ENCODE measurements around a stretch of chrX.

DNA sequence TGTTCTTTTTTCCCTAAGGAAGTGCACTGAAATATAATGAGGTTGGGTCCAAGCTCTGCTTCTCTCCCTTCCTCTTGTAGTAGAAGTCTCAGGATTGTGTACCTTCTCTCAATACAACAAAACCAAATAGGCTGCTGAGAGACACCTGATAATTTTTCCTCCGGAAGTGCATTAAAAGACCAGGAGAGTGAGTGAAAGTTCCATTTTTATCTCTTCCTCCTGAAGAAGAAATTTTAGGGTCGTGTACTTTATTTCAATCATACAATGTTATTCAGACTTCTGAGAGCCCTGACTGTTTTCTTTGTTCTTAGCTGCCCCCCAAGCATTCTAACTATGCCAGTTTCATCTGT lies 1052.1 kb upstream of the GRIA3 start:
- PRO-cap = no peak

GRCh38 chrX:123216804-123217582 lies 32.9 kb downstream of the GRIA3 start:
- PRO-cap = no peak

DNA sequence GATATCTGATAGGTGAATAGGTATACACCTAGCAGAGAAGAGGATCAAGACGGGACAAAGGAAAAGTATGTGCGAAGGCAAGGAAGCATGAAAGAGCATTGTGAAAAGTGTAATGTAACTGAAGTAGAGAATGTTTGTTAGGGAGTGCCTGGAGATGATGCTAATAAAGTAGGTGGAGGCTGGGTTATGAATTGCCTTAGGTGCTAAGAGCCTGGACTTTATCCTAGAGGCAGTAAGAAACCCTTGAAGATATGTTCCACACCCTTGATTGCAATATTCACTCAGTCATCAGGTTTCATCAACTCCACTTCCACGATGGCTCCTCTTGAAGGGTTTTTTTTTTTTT lies 49.9 kb upstream of the XIAP start:
- PRO-cap = no peak

- PRO-cap = no peak
Observed at GRCh38 chrX:123962262-123962618, 734 bp downstream of the STAG2 start.

DNA sequence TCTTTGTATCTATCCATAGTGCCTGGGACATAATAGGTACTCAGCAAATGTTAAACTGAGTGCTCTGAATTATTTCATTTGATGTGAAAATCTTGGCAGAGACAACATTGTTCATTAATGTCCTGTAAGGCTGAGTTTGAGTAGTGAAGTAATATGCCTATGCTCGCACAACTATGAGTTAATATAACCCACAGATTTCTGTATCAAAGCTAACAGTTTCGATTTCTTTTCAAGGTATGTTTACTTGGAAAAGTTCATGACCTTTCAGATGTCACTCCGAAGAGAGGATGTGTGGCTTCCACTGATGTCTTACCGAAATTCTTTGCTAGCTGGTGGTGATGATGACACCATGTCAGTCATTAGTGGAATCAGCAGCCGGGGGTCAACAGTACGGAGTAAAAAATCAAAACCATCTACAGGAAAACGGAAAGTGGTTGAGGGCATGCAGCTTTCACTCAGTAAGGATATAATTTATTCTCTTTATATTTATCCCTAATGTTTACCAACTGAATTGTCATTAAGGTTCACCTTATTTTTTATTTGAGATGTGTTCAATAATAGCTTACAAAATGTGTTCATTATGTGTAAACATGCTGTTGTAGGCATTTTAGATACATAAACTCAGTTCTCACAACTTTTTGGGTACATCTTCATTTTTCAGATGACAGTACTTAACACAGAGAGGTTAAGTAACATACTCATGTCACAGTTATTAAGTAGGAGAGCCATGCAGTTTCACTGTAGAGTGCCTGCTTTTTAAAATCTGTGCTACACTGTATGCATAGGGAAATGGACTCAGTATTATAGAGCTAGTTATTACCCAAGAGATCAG lies 125.0 kb downstream of the STAG2 start:
- PRO-cap = no peak

- PRO-cap = no peak
Observed at GRCh38 chrX:125202510-125202926, 117.2 kb upstream of the TEX13C start.

DNA sequence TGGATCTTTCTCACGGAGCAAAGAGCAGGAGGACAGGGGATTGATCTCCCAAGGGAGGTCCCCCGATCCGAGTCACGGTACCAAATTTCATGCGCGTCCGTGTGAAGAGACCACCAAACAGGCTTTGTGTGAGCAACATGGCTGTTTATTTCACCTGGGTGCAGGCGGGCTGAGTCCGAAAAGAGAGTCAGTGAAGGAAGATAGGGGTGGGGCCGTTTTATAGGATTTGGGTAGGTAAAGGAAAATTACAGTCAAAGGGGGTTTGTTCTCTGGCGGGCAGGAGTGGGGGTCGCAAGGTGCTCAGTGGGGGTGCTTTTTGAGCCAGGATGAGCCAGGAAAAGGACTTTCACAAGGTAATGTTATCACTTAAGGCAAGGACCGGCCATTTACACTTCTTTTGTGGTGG lies 74.4 kb downstream of the TEX13C start:
- PRO-cap = no peak

GRCh38 chrX:129091017-129091629 lies 432.2 kb downstream of the SMARCA1 start:
- PRO-cap = no peak

GRCh38 chrX:129193416-129193812 lies 329.9 kb downstream of the SMARCA1 start:
- PRO-cap = no peak

- PRO-cap = no peak
Observed at GRCh38 chrX:130024159-130024695, 41.8 kb downstream of the BCORL1 start.

DNA sequence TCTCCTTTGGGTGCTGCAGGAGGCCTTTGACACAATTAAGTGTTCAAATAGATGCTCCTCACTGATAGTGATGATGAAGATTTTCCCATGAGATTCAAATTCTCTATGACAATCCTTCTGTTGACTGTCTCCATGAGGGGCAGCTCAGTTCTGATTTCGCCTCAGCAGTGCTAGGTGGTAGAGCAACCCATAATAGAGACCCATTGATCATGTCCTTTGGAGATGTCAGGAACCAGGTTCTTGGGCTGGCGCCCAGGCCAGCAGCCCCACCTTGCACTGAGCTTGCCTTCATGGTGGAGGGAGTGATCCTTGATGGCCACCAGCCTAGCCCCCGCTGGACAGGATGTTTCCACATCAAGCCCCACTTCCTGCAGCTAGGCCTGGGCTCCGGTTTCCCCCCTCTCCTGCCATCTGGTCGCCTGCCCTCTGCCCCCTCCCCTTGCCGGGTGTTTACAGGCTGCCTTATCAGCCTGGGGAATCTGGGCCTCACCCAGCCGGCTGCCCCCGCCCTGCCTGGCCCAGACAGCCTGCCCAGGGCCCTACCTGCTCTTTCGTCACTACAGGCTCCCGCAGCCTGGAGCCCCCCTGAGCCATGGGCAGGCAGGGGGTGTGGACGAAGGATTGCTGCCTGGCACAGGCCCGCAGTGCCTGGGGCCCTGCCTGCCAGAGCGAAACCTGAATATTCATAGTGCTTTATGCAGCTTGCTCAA lies 12.6 kb downstream of the ELF4 start:
- PRO-cap = no peak

GRCh38 chrX:130173108-130173872 lies 1.5 kb downstream of the RAB33A start:
- PRO-cap = bidirectional peak, plus-strand start at chrX:130173499, minus-strand start at chrX:130173361

DNA sequence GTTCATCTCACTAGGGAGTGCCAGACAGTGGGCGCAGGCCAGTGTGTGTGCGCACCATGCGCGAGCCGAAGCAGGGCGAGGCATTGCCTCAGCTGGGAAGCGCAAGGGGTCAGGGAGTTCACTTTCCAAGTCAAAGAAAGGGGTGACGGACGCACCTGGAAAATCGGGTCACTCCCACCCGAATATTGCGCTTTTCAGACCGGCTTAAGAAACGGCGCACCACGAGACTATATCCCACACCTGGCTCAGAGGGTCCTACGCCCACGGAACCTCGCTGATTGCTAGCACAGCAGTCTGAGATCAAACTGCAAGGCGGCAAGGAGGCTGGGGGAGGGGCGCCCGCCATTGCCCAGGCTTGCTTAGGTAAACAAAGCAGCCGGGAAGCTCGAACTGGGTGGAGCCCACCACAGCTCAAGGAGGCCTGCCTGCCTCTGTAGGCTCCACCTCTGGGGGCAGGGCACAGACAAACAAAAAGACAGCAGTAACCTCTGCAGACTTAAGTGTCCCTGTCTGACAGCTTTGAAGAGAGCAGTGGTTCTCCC lies 115.8 kb downstream of the RBMX2 start:
- PRO-cap = no peak

DNA sequence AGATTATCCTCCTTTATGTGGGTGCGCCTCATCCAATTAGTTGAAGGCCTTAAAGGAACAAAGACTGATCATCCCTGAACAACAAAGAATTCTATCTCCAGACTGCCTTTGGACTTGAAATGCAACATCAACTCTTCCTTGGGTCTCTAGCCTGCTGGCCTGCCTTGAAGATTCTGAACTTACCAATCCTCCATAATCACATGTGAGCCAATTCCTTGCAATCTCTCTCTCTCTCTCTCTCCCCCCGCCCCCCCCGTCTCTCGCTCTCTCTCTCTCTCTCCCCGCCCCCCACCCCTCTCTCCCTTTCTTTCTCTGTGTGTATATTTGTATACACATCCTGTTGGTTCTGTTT lies 158.5 kb downstream of the RBMX2 start:
- PRO-cap = no peak

GRCh38 chrX:130669936-130670430 lies 233.0 kb downstream of the ENOX2 start:
- PRO-cap = no peak

DNA sequence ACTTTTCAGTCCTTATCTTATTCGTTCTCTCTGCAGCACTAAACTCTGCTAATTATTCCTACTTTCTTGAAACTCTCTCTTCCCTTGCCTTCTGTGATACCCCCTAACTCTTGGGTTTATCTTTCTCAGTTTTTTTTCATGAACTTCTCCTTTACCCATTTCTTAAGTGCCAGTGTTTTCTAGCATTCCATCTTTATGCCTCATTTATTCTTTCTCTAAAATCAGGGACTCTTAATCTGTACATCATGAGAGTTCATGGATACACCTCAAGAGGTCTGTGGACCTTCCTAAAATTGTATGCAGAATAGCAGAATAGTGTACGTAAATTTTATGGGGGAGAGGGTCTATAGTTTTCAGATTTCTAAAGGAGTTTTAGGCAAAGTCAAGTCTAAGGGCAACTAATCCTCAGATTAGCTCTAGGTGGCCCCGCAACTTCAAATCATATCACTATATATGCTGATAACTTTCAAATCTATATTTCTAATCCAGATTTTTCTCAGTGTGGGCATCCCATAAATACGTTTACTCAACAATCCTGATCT lies 60.3 kb downstream of the ENOX2 start:
- PRO-cap = no peak

DNA sequence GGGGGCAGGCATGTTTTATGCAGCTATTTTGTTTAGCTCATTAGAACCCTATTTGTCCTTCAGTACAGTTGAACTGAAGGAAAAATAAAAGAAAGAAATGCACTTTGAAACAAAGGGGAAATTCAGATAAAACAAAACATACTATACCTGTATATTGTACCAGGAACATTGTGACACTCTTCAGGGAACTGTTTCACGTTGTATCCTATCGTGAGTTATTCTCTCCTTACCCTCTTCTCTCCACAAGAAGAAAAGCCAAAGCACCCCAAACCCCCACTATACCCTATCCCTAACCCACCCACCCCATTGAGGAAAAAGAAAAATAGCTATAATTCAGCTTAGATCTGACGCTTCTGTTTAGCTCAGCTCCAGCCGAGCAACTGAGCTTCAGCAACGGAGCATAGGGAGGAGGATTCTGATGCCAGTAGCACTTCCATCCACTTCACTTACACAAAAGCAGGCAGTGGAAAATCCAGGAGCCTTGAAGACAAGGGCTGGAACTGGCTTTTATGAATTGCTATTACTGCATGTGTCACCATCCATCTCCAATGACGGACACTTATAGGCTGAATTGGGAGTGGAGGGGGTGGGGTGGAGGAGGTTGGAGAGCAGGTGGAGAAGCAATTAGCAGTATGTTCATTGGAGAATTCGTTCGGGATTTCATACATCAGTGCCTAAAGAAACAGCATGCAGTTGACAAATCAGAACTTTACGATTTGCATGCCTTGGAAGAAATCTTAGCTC lies 15.8 kb downstream of the ENOX2 start:
- PRO-cap = unidirectional peak, minus-strand start at position 382 of the sequence

DNA sequence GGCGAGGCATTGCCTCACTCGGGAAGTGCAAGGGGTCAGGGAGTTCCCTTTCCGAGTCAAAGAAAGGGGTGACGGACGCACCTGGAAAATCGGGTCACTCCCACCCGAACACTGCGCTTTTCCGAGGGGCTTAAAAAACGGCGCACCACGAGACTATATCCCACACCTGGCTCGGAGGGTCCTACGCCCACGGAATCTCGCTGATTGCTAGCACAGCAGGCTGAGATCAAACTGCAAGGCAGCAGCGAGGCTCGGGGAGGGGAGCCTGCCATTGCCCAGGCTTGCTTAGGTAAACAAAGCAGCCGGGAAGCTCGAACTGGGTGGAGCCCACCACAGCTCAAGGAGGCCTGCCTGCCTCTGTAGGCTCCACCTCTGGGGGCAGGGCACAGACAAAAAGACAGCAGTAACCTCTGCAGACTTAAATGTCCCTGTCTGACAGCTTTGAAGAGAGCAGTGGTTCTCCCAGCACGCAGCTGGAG lies 56.1 kb upstream of the ENOX2 start:
- PRO-cap = no peak

DNA sequence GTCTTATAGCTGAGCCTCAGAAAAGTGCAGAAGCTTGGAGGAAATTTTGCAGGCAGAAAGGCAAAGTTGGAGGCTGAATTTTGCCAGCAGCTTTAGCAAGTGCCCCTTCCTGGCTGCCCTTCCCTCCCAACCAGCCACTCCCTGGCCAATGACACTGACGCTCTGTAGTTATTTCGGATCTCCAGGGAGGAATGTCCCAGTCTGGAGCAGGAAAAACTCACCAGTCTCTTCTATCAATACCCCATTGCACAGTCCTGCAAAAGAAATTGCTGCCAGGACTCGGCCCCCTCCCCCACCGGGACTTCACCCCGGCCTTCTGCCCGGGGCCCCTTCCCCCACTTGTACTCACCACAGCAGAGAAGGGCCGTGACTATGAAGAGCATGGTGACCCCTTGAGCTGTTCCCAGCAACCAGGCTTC lies 10.2 kb downstream of the IGSF1 start:
- PRO-cap = no peak

GRCh38 chrX:131828431-131829061 lies 194.6 kb upstream of the STK26 start:
- PRO-cap = no peak

Data from tibial artery (tissue), 1 donor.